ENCODE measurements around the genes TSPAN32, NAP1L4 and CARS1.

GRCh38 chr11:2217202-2218079 is 45.8 kb upstream of the TH start:
- PRO-cap, result no peak

DNA sequence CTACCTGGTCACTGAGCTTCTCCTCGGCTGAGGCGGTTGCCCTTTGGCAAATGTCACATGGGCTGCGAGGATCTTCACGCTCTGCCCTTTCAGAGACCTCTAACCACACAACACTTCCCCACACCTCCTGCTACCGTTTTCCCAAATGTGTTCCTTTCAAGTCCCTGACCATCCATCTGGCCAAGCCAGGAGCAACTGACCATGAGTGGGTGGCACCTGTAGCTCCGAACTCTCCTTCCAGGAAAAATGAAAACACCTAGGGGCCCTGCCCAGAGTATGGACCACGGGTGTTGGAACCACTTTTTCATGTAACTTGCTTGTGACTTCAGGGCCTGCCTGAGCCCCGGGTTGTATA is 7.0 kb downstream of the C11orf21 start:
- PRO-cap, result no peak

DNA sequence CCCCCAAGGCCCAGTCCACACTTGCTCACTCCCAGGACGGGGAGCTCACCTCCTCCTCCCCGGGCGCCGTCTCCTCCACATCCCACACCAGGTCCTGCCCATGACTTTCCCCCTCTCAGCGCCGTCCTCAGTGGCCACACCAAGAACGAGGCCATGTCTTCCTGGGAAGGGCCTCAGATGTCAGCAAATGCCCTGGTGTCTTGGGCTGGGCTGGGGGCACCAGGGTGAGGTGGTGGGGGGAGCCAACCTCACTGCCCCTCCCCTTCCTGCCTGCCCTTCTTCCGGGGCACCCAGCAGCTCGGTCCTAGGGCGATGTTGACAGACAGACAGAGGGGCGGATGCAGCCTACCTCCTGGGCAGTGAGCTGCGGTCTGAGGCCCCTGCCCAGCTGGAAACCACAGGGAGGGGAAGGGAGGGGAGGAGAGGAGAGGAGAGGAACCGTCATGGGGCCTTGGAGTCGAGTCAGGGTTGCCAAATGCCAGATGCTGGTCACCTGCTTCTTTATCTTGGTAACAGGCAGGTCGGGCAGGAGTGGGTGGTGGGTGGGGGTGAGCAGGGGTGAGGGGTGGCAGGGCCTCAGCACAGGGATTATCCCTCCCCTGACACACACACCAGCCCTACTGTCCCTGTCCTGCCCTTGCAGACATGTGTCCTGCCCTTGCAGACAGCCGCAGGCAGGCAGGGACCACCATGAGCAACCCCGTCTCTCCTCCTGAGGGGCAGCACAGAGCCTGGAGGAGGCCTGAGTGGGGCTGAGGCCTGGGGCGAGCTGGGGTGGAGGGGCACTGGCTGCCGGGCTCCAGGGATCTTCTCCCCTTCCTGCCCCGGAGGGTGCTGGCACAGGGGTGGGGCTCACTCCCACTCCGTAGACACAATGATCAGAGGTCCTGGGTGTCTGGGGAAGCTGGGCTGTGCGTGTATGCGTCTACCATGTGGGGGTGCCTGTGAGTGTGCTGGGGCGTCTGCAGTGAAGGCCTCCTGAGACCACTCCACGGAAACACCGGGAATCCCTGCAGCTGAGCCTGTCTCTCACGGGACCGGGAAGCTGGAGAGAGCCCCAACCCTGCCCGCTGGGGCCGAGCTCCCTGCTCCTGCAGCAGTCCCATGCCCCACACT is at the start of gene TSPAN32:
TSS of gene TSPAN32 (plus strand) at position 307 of the 1,116 bp plus-strand sequence.
- PRO-cap, result no peak

DNA sequence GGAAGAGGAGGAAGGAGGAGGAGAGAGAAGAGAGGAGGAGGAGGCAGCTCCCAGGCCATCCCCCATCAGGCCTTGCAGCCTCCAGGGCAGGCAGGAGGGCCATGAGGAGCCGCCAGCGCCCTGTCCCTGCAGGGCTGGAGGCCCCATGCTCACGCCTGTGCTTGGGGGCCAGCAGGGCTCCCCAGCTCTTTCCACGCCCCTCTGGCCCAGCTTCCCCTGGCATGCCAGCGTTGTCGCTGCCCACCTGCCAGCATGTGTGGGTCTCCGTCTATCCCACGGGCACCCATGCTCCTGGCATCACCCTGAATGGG is 5.2 kb downstream of the TSPAN32 start:
- PRO-cap, result no peak

DNA sequence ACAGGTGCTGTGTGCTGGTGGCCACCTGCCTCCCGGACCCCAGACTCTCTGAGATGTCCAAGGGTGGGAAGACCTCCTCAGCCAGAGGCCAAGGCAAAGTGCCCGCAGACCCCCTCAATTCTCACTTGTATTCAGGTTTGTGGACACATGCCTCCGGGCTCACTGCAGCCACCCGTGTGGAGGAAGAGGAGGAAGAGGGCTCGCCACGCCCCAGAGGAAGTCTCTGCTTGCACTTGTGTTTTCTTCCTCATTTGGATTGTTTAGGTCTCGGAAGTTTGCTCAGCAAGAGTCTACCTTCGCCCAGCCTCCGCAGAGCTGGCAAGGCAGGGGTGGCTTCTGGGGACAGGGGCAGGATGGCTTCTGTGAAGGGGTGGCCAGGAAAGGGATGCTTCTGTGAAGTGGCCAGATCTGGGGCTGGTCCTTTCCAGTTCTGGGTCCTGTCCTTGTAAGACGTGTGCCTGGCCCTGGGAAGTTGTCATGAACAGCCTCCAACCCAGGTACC is 2.2 kb downstream of the KCNQ1 start:
- PRO-cap, result no peak

DNA sequence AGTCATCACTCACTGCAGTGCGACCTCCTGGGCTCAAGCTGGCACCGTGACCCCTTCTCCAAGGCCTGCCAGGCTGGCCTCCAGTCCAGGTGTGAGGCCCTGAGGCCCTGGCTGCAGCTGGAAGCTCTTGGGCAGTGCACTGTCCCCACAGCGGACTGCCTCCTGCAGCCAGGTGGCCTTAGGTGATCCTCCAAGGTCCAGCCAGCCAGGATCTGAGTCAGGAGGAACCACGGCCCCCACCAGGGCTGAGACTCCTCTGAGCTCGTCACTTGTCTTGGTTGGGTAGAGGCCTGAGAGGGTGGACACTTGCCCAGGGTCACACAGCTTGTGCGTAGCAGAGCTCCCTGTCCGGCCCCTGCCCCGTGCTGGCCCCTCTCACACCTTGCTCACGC is 20.4 kb downstream of the KCNQ1 start:
- PRO-cap, result no peak

- PRO-cap, result no peak
Measured at GRCh38 chr11:2547855-2548449, 103.1 kb downstream of the KCNQ1 start.

DNA sequence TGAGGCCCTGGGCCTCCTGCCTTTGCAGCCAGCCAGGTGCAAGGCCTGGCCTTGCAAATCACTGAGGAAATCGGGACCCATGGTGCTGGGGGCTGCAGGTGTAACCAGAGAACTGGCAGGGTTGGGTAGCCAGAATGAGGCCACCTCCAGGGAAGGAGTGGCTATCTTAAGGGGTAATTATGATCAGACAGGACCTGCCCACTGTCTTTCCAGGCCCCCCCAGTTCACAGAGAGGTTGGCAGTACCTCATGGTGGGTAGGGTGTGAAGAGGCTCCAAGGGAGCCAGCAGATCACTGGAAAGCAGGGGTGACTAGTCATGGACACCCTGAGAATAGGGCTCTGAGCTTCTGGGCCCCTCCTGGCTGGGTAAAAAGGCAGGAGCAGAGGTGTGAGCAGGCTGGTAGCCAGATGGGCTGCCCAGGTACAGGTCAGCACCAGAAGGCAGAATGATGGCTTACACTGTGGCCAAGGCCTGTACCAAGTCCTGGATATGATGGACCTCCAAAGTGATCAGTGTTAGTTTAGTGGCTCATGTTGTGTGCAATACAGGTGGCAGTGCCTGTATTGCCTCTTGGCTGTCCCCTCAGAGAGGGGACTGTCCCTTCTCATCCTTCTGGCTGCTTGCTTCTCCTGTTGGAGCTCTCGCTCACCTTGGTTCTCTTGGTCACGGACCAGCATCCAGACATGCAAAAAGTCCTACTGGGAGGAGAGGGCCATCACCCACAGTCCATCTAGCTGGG is 218.3 kb downstream of the KCNQ1 start:
- PRO-cap, result no peak

- PRO-cap, result no peak
Measured at GRCh38 chr11:2737704-2738364, 147.7 kb downstream of the CDKN1C start.

DNA sequence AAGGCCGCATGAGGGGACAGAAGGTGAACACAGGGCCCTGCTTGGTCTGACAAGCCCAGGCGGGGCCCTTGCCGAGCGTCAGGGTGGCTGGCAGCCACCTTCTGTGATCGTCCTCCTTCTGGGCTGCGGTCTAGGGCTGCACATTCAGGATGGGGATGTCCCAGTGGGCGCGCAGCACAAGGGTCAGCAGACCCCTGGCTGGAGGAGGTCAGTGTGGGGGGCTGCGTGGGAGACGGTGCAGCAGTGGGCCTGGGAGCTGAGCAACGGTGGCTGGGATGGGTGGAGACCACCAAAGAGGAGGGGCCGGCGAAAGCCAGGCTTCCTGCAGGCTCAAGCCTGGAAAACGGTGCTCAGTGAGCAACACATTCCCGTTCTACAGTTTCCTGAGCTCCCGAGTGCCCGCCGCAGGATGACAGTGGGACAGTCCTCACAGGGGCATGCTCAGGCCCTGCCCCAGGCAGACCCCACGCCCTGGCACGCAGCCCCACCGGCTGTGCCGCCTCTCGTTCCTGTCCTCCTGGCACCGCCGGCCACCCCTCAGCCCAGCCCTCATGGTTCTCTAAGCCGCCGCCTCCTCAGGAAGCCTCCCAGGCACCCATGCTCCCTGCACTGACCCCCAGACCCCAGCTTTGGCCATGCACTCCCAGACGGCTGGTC is 73.9 kb downstream of the CDKN1C start:
- PRO-cap, result no peak

GRCh38 chr11:2883450-2883955 is 2.1 kb downstream of the CDKN1C start:
- PRO-cap, result no peak

GRCh38 chr11:2924368-2924941 is 4.8 kb downstream of the PHLDA2 start:
- PRO-cap, result no peak

DNA sequence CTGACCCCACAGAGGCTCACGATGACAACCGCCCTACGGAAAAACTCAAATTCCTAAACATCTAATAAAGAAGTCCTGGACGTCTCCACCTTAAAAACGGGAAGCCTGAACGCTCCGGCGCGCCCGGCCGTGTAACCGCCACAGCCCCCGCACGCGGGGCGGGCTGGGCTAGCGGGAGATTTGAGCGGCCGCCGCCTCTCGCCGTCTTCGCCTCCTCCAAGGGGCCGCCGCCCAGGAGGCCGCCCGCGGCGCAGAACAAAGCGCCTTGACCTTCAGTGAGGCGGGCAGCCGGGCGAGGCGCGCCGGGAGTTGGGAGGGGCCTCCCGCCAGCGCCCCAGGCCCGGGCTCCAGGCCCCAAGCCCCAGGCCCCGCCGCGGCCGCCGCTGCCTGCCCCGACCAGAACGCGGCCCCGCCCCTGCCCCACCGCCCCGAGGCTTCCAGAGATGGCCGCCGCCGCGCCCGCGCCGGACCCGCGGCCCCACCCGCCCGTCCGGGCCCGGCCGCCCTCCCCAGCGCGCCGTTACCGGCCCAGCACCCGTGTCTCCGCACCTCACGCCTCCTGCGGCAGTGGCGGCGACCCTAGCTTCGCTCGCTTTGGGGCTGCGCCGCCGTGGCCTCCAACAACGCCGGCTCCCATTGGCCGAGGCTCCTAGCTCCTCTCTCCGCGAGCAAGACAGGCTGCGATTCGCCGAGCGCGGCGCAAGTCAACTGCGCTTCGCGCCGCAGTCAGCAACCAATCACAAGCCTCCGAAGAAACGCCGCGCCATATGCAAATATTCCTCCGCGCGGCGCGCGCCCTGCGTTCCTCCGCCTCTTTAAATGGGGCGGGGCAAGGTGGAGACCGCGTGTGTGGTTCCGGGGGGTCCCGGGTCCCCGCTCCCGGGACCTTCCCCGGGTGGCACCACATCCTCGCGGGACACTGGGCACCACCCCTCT is at the start of gene NAP1L4:
TSS of gene NAP1L4 (minus strand) at position 625 of the 936 bp plus-strand sequence.
- PRO-cap, result bidirectional peak, plus-strand start at position 275 of the sequence, minus-strand start at position 133 of the sequence; unidirectional peak, minus-strand start at position 391 of the sequence; bidirectional peak, plus-strand start at position 818 of the sequence, minus-strand start at position 569 of the sequence

GRCh38 chr11:3001514-3002074 is 9.5 kb upstream of the NAP1L4 start:
- PRO-cap, result no peak

GRCh38 chr11:3036911-3037405 is 20.3 kb downstream of the CARS1 start:
- PRO-cap, result no peak

GRCh38 chr11:3042144-3043019 is 14.8 kb downstream of the CARS1 start:
- PRO-cap, result no peak

- PRO-cap, result bidirectional peak, plus-strand start at chr11:3057556, minus-strand start at chr11:3057371
Measured at GRCh38 chr11:3056873-3057697, at the start of gene CARS1. CARS1 (minus strand) TSS chr11:3057423.

DNA sequence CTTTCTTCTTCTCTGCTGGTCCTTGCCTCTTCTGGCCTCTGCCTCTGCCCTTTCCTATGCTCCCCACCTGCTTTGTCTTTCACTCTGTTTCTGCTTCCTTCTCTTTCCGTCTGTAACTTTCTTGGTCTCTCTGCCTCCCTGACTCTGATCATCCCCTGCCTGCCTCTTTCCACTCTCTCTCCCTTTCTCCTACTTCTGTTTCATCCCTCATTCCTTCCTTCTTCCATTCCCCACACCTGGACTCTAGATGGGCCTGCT is 281 bp upstream of the CHRNA10 start:
- PRO-cap, result no peak

- PRO-cap, result no peak
Measured at GRCh38 chr11:3809445-3810156, 1.2 kb downstream of the PGAP2 start.

- PRO-cap, result no peak
Measured at GRCh38 chr11:3812206-3812831, 4.0 kb downstream of the PGAP2 start.

Data from osteocyte (in vitro differentiated cells).